Bile duct (tissue), 1 donor: Measurements from ENCODE around the gene IL1R2.

GRCh38 chr2:100247611-100248113 is 74.6 kb downstream of the LONRF2 start:
- PRO-cap: no peak

DNA sequence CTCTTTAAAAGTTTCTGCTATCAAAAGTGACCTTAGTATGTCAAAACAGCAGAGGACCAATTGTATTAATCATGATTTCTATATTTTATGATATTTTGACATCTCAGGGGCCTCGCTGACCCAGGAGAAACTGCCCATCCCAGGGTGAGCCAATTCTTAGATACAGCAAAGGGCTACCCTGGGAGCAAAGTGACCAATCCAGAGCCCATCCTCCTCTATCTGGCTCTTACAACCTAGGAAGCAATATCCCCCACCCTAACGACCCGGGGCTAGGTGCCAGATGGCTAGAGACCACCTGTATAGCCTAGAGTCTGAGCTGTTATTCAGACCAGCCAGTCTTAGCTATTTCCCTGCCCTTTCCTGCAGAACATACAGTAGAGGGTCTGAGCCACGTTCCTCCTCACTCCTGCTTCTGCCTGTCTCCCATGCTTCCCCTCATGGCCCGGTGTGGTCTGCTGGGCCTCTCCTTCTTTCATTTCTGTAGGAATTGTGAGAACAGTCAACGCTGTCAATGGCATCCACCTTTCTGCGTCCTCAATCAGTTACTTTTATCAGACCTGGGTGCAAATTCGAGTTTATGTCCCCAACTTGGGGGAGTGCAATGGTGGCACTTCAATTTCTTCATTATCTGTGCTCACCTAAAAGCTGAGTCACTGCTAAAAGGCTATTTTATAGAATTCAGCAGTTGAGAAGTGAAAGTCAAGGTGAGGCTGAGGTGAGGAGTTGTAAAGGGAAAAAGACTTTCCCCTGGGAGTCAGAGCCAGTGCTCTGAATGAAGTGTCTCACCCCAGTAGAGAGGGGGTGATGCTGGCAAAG is 42.6 kb downstream of the LONRF2 start:
- PRO-cap: no peak

DNA sequence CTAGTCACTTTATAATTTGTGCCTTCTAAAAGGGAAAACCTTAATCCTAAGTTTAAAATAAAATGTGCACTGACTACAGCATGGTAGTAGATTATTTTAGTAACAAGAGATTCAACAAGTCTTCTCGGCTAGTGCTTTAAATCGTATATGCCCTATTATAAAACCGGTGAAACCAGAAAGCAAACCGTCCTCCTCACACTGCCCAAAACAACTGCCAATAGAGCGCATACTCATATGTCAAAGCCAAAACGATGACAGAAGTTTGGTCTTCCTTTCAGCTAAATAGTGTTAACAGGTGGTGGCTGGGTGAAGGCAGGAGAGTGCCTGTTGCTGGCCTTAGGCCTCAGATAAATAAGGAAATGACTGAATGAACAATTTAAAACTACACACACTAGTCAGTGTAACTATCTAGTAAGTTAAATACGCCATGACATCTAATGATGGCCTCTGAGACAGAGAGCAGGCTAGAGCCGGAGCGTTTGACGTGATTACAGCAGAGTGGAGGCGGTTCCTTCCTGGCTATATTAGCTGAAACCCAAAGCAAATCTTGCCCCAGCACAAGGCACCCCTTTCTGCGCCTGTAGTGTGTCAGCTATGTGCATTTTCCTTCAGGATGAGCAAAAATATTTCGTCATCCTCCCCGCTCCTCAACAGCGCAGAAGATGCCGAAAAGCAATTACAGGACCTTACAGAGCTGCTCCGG is 1.7 kb downstream of the LONRF2 start:
- PRO-cap: no peak

- PRO-cap: no peak
These were observed 10.5 kb downstream of the NPAS2 start for GRCh38 chr2:100830334-100830855.

DNA sequence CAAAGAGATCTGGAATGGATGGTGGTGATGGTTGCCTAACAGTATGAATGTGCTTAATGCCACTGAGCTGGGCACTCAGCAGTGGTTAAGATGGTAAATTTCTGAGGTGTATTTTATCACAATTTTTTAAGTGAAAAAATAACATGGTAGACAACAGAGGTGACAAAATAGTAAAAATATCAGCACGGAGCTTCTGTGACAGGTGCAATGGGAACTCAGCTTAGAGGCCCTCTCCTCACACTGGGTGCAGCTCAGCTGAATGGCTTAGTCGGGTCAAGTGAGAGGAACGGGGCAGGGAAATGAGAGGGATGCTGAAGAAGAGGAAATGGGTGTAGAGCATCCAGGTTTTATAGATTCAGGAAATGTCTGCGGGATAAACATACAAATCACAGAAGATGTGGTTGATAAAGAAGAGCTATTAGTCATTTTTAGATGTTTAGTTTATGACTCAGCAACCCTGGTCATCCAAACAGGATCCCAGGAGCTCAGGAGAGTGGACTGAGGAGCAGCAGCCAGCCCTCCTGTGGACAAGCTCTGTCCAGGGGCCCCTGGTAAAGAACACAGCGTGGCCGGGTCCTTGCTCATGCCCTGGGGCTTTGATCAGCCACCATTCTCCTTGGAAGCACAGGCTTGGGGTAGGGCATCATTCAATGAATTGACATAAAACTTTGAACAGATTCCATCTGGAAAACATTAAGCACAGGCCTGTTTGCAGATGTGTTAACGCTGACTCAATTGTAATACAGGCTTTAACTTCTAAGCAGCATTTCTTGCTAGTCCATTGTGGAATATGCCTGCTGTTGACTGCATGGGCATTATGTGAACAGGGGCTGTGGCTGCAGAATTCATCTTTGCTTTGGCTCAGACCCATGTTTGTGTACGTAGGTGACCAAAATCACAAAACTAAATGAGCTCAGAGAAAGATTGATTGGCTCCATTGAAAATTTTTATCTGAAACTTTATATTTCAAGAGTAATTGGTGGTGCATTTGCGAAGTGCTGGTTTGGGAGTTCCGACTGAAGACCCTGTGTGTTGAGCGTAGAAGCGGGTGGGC is 83.0 kb downstream of the NPAS2 start:
- PRO-cap: no peak

- PRO-cap: bidirectional peak, plus-strand start at chr2:100924934, minus-strand start at chr2:100924848
These were observed 77.1 kb upstream of the RPL31 start for GRCh38 chr2:100924690-100925602.

DNA sequence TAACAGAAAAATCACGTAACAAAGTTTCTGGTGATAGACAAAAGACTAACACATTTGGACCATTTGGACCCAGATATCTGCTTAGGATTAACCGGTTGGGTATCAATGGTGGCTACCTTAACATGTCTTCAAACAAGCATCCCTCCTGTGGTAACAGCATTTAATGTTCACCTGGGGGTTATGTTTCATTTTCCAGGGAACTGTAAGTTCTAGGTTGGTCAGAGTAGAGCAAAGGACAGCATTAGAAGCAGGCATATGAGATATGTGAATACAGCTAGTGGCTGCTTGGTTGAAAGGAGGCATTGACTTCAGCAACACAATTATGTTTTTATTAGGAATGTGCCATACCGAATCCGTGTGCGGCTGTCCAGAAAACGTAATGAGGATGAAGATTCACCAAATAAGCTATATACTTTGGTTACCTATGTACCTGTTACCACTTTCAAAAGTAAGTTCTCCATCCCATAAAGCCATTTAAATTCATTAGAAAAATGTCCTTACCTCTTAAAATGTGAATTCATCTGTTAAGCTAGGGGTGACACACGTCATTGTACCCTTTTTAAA is 3.6 kb downstream of the RPL31 start:
- PRO-cap: no peak

- PRO-cap: no peak
These were observed 40.0 kb downstream of the RFX8 start for GRCh38 chr2:101434730-101435553.

DNA sequence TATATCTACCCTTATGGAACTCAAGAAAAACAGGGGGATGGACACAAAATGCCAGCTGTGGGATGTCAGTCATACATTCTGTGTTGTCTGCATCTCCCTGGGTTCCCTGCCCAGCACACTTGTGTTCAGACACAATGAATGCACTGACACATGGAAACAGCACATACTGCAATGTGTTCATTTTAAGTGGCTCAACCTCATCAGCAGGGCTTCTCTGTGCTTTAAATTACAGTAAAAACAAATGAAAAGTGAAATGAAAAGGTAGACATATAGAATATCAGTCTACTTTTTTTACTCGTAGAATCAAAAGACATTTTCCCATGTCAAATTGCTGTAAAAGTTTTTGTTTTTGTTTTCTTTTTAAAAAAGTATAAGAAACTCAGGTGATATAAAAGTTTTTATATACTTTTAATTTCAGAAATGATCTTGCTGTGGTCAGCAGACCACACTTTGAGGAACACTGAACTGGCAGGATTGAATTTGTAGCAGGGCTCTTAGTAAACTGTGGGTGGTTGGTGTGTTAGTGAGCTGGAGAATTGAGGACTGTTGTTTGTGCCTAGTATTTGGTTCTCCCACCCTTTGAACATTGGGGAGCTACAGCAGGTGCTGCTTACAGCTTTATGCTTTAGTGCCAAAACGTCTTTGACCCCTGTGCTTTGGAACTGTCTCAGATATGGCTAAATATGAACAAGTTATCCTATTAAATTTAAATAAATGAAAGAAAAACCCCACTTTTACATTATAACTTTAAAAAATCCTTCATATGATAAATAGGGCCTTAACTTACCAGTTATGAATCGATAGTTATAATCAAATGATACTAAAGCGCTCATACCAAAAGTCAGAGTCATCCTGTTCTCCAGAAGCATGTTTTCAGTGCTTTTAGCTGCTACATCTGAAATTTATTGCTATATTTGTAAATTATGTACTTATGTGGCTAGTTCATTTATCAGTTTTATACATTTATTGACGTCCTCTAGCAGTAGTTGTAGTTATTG is 8.1 kb downstream of the MAP4K4 start:
- PRO-cap: no peak

DNA sequence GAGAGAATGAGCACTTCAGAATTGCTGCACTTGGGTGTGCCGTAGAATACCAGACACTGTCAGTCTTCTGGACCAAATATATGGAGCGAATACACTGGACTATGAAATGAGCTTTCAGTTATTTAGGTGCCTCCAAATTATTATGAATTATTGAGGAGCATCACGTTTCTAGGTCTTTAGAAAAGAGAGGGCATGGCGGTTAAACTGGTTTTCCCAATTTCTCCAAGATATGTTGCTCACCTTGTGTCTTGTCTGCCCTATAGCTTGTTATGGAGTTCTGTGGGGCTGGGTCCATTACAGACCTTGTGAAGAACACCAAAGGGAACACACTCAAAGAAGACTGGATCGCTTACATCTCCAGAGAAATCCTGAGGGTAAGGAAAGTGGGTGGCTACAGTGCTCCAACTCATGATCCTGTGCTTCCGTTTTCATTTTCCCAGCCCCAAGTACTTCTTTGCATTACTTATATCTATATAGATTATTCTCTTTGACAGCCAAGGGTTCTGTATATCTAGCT is 127.6 kb downstream of the MAP4K4 start:
- PRO-cap: no peak

DNA sequence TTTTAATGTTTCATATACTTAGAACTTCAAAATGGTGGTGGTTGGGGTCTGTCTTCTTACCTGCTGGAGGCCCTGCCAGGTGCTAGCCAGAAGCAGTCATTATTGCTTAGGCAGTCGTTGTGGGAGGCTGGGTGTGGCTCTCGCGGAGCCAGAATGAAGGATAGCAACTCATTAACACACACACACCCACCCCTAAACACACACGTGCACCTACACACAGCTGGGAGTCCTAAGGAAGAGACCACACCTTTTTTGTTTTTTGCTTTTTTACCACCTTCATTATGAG is 4.4 kb upstream of the IL1R2 start:
- PRO-cap: no peak

- PRO-cap: no peak
These were observed at the start of gene IL1R2 for GRCh38 chr2:101991710-101992943. TSS of gene IL1R2 (plus strand) at chr2:101991960.

DNA sequence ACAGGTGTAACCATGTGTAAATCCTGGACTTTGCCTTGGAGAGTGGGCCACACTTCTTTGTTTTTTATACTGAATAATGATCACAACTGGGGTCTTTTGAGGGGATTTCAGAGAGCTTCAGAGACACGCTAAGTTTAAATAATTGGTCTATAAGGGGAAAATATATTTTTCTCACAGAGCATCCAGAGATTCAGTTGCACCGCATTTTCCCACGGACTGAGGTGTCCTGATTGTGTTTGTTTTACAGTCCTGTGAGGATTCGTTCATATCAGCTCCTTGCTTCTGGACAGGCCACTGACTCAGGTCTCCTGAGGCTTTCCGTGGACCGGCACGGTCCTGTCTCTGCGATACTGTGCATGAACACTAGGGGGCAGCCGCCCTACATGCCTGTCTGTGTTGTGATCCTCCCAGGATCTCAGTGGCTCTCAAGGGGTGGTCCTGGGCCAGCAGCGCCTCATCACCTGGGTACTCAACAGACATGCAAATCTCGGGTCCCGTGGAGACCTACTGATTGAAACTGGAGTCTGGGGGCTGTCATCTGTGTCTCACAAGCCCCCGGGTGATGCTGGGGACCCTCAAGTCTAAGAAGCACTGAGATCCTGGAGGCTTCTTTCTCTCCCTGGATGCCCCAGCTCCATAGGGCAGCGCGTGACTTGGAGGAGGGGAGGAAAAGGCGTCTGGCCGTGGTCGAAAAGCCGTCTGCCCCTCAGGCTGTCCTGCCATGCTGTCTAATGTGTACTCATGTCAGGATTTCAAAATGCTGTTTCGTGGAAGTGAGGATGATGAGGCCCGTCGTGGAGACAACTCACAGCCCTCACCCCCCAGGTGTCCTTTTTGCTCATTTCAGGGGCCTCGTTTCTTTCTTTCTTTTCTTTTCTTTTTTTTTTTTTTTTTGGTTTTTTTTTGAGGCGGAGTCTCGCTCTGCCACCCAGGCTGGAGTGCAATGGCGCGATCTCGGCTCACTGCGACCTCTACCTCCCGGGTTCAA is 29.0 kb downstream of the IL1R2 start:
- PRO-cap: no peak

GRCh38 chr2:102046070-102046616 is 54.4 kb downstream of the IL1R2 start:
- PRO-cap: no peak

- PRO-cap: unidirectional peak, minus-strand start at chr2:102048821
These were observed 56.7 kb downstream of the IL1R2 start for GRCh38 chr2:102048413-102049001.

- PRO-cap: no peak
These were observed 27.7 kb upstream of the IL1R1 start for GRCh38 chr2:102114884-102115216.

DNA sequence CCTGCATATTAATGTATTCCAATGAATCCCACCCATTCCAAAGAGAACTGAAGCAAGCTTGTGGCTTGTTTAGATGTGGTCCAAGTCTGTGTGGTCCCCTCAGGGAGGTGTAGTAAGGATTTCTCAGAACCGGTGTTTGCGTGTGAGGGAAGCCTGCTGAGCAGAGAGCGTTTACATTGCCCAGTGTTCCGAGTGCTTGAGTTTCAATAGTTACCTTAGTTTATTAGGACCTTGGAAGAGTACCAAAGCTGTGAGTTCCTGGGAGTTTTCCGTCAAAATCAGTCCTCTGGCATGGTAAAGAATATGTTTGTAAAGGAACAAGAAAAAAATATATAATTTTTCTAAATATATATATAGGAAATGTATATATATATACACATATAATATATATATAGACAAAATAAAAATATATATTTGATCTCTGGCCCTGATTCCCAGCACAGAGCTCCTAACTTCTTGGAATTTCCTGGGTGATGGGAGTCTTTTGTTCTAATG is 24.9 kb upstream of the IL1R1 start:
- PRO-cap: no peak

GRCh38 chr2:102144135-102144433 is 1.5 kb downstream of the IL1R1 start:
- PRO-cap: unidirectional peak, minus-strand start at chr2:102144347

DNA sequence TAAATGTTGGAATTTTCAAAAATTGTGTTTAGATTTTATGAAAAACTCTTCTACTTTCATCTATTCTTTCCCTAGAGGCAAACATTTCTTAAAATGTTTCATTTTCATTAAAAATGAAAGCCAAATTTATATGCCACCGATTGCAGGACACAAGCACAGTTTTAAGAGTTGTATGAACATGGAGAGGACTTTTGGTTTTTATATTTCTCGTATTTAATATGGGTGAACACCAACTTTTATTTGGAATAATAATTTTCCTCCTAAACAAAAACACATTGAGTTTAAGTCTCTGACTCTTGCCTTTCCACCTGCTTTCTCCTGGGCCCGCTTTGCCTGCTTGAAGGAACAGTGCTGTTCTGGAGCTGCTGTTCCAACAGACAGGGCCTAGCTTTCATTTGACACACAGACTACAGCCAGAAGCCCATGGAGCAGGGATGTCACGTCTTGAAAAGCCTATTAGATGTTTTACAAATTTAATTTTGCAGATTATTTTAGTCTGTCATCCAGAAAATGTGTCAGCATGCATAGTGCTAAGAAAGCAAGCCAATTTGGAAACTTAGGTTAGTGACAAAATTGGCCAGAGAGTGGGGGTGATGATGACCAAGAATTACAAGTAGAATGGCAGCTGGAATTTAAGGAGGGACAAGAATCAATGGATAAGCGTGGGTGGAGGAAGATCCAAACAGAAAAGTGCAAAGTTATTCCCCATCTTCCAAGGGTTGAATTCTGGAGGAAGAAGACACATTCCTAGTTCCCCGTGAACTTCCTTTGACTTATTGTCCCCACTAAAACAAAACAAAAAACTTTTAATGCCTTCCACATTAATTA is 7.9 kb upstream of the IL1RL2 start:
- PRO-cap: unidirectional peak, plus-strand start at position 170 of the sequence

DNA sequence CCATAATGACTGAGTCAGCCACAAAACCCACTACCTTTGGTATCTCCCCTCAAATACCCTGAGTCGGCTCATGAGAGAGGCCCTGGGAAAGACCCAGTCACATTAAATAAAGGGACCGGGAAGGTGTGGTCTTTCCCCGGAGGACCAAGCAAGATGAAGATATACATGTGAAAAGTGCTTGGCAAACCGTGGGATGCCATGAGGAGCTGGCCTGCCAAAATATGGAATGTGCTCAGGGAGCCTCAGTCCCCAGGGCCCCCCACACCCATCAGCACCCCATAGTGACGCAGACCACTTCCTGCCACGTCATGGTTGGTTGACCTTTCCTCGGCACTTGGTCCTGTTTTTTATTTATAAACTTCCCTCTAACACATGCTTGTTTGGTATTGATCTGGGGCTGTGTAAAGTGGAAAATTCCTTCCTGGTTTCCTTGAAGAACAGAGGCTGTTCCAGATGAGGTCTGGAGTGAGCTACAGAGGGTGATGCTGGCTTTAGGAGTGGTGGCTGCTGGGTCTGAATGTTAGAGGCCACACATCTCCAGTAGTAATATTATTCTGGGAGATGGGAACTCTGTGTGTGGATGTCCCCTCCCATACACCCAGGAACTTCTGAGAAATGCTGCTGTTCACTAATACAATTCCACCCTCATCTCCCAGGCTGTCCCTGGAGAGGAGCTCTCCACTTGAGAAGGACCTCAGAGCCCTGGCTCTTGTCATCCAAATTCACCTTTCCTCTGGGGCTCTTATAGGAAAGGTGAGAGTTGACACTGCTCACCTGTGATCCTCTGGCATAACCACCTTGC is 51.6 kb downstream of the IL1RL2 start:
- PRO-cap: bidirectional peak, plus-strand start at position 452 of the sequence, minus-strand start at position 280 of the sequence